ENCODE results near the genes DPYSL5 and DNAJC5G.

DNA sequence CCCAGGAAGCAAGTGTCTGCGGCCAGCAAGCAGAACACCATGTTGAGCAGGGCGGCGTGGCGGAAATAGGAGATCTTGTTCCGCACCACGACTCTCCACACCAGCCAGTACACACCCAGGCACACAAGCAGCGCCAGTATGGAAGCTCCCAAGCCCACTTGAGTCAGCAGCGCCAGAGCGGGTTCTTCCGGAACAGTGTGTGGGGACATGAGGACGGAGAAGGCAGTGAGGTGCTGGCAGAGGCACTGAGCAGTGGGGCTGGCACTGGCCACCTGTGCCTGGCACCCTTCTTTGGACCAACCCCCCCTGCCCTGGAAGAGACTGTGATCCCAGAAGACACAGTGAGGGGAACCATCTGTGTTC, 34.7 kb upstream of the SELENOI start:
- RRBS, result no CpG with 5 or more reads among the region's 11 CpGs
CAGE:
- cytosol, long polyA plus RNA, result no peak
- long polyA plus RNA, result no peak
- nucleus, long polyA plus RNA, result no peak

DNA sequence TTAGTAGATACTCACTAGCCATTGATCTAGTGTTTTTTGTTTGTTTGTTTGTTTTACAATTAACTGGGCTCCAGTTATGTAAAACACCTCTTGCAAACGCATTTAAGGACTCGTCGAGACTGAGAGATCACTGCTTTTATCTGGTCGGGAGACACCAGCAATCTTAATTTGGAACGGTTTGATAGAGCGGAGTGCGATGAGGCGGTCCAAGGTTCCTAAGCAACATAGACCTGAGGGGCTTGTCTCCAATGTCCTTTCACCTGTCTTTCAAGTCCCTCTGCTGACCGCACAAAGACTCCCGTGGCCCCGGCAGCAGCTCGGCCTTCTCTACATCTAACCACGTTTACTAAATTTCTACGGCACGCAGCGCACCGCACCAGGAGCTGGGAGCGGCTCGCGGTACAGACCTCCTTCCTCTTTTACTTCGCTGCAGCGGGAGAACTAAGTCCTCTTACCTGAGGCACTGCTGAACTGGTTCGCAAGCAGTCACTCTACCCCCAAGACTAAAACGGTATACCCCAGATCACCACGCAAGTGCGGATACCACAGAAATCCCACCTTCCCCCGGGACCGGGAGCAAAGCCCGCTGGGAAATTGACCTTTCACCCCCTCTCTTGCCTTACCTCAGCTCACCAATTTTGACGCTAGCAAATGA, 560 bp upstream of the SELENOI start:
- RRBS, result no CpG with 5 or more reads among the region's 30 CpGs
CAGE:
- cytosol, long polyA plus RNA, result start-site peak on the minus strand centred at position 567 of the sequence, 23 bp wide, 39 reads
- long polyA plus RNA, result start-site peak on the minus strand centred at position 538 of the sequence, 38 bp wide, 30 and 19 reads in 2 replicates
- nucleus, long polyA plus RNA, result start-site peak on the minus strand centred at position 562 of the sequence, 34 bp wide, 71 reads

DNA sequence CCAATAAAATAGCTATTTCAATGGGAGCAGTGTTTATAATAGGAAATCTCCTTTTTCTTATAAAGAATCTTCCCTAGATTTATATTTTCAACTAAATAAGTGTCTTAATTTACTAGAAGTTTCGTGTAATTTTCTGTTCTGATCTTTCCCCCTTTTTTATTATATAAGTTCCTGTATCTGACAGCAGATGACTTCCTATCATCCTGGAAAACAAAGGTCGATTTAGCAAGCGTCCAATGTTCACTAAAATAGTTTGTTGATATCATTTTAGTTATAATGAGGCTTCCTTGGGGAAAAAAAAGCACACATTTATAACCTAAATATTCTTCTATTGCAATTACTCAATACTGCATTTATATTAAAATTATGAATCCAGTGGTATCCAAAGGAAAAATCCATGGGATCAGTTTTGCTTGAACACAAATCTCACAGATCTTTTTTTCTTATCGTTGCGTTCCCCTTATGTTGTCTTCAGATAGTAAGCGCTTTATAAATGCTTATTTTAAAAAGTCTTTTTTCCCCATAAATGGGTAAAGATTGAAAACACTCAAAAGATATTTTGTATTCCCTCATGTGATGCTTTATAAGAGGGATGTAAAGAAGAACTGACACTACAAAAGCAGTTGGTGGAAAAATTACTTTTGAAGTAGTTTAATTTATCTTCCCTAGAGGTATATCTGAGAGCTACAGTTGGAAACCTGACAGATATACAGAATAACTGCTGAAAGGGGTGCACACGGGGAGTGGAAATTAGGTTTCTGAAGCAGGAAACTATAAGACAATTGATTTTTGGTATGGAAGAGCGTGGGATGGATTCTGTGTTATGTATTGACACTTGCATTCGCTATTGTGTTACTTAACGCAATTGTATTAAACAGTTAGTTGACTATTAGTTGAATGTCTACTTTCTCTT, 1.4 kb upstream of the ADGRF3 start:
- RRBS, result no CpG with 5 or more reads among the region's 10 CpGs
CAGE:
- cytosol, long polyA plus RNA, result no peak
- long polyA plus RNA, result no peak
- nucleus, long polyA plus RNA, result no peak

DNA sequence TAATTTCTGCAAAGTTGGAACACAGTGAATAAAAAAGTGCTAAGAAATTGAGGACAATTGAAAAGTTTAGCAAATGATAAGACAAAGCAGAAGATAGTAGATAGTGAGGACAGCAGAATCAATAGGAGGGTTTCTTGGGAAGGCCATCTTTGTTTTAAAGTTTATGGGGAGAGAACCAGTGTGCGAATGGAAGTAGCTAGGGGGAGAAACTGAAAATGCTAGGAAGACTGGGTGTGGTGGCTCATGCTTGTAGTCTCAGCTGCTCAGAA, 19.3 kb upstream of the DRC1 start:
- RRBS, result no CpG with 5 or more reads among the region's 1 CpG
CAGE:
- cytosol, long polyA plus RNA, result no peak
- long polyA plus RNA, result no peak
- nucleus, long polyA plus RNA, result no peak

GRCh38 chr2:26472644-26472955, 70.9 kb downstream of the DRC1 start:
- RRBS, result no CpG with 5 or more reads among the region's 7 CpGs
CAGE:
- cytosol, long polyA plus RNA, result no peak
- long polyA plus RNA, result no peak
- nucleus, long polyA plus RNA, result no peak

- RRBS, result no CpG with 5 or more reads among the region's 7 CpGs
CAGE:
- cytosol, long polyA plus RNA, result no peak
- long polyA plus RNA, result no peak
- nucleus, long polyA plus RNA, result no peak
These were observed 36.4 kb downstream of the FAM166C start for GRCh38 chr2:26598684-26599344.

- RRBS, result no CpG with 5 or more reads among the region's 6 CpGs
CAGE:
- cytosol, long polyA plus RNA, result no peak
- long polyA plus RNA, result no peak
- nucleus, long polyA plus RNA, result no peak
These were observed 3.6 kb downstream of the KCNK3 start for GRCh38 chr2:26695869-26696843.

DNA sequence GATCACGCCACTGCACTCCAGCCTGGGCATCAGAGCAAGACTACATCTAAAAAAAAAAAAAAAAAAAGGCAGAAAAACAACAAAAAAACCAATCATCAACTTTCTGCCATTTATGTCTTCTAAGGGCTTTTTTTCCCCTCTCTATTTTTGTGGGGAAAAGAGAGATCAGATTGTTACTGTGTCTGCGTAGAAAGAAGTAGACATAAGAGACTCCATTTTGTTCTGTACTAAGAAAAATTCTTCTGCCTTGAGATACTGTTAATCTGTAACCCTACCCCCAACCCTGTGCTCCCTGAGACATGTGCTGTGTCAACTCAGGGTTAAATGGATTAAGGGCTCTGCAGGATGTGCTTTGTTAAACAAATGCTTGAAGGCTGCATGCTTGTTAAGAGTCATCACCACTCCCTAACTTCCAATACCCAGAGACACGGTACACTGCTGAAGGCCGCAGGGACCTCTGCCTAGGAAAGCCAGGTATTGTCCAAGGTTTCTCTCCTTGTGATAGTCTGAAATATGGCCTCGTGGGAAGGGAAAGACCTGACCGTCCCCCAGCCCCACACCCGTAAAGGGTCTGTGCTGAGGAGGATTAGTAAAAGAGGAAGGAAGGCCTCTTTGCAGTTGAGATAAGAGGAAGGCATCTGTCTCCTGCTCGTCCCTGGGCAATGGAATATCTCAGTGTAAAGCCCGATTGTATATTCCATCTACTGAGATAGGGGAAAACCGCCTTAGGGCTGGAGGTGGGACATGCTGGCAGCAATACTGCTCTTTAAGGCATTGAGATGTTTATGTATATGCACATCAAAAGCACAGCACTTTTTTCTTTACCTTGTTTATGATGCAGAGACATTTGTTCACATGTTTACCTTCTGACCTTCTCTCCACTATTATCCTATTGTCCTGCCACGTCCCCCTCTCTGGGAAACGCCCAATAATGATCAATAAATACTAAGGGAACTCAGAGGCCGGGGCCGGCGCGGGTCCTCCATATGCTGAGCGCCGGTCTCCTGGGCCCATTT, 14.1 kb upstream of the SLC35F6 start:
- RRBS, result no CpG with 5 or more reads among the region's 18 CpGs
CAGE:
- cytosol, long polyA plus RNA, result no peak
- long polyA plus RNA, result no peak
- nucleus, long polyA plus RNA, result no peak

- RRBS, result no CpG with 5 or more reads among the region's 3 CpGs
CAGE:
- cytosol, long polyA plus RNA, result no peak
- long polyA plus RNA, result no peak
- nucleus, long polyA plus RNA, result no peak
These were observed 7.3 kb downstream of the SLC35F6 start for GRCh38 chr2:26771281-26771948.

DNA sequence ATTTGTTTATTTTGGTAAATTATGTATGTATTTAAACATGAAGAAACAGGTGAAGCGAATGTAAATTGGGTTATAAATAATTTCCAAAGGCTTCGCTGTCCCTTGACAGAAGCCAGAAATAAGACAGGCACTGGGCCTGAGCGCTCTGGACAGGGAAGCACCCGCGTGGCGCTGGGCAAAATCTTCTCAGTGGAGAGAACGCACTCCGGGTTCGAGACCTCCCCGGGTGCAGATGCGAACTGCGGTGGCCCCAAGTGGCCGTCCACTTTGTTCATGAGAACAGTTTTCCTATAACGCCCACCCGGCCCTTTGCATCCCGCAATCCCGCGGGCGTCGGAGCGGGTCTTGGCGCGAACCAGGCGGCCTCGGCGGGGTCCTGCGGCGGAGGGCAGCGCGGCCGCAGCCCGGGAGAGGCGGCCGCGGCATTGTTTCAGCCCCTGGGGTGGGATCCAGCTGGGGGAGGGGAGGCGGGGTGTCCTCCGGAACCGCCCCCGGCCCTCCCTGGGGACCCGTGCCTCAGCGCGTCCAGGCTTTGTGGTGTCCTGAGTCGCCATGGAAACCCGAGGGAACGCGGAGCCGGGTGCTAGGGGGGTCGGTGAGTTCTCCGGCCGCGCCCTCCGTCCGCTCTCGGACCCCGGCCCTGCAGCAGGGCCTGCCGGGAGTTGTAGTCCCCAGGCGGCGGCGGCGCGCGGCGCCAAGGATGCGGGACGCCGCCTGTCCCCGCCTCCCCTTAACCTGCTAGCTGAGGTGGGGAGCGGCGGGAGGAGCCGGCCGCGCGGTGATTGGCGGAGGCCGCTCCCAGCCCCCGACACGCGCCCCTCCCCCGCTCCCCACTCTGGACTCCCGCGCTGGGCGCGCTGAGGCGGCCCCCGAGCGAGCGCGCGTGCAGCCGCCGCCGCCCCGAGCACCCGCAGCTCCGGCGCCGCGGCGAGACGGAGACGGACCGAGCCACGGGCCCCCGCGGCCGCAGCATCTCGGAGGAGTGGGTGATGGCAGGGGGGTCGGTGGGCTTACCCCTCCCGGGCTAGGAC, at the start of gene DPYSL5:
Gene DPYSL5 (plus strand): TSS at position 860 of the 1,031 bp plus-strand sequence.
- RRBS, result 1% methylated on average over 41 of the region's 109 CpGs
CAGE:
- cytosol, long polyA plus RNA, result no peak
- long polyA plus RNA, result no peak
- nucleus, long polyA plus RNA, result no peak

DNA sequence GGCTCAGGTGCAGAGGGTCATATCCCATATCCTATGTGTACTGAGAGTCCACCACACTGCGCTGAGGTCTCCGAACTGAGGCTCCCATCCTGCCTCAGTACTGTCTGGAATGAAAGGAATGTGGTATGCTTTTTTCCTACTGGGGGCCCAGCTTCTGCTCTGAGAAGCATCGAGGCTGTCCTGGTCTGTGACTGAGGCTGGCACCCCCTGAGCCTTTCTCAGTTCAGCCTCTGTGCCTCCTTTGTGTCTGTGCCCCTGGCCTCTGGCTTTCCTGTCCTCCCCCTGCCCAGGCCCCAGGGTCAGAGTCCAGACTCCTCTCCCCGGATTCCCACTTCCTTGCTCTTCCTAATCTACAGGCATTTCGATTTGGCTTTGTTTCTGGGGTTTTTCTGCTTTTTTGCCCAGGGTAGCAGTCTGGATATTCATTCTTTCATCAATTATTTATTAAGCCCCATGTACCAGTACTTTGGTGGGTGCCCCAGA, 45.0 kb upstream of the MAPRE3 start:
- RRBS, result no CpG with 5 or more reads among the region's 5 CpGs
CAGE:
- cytosol, long polyA plus RNA, result no peak
- long polyA plus RNA, result no peak
- nucleus, long polyA plus RNA, result no peak

- RRBS, result no CpG with 5 or more reads among the region's 4 CpGs
CAGE:
- cytosol, long polyA plus RNA, result no peak
- long polyA plus RNA, result no peak
- nucleus, long polyA plus RNA, result no peak
These were observed 10.6 kb downstream of the MAPRE3 start for GRCh38 chr2:26980984-26981442.

GRCh38 chr2:27023096-27023566, 9.6 kb upstream of the TMEM214 start:
- RRBS, result no CpG with 5 or more reads among the region's 5 CpGs
CAGE:
- cytosol, long polyA plus RNA, result no peak
- long polyA plus RNA, result no peak
- nucleus, long polyA plus RNA, result no peak

GRCh38 chr2:27069571-27069959, 1.9 kb downstream of the OST4 start:
- RRBS, result 94% methylated on average over 5 of the region's 6 CpGs
CAGE:
- cytosol, long polyA plus RNA, result no peak
- long polyA plus RNA, result no peak
- nucleus, long polyA plus RNA, result no peak

- RRBS, result no CpG with 5 or more reads among the region's 6 CpGs
CAGE:
- cytosol, long polyA plus RNA, result no peak
- long polyA plus RNA, result no peak
- nucleus, long polyA plus RNA, result start-site peak on the minus strand at chr2:27070531-27070537, 47 reads
These were observed 1.1 kb downstream of the OST4 start for GRCh38 chr2:27070244-27070956.

DNA sequence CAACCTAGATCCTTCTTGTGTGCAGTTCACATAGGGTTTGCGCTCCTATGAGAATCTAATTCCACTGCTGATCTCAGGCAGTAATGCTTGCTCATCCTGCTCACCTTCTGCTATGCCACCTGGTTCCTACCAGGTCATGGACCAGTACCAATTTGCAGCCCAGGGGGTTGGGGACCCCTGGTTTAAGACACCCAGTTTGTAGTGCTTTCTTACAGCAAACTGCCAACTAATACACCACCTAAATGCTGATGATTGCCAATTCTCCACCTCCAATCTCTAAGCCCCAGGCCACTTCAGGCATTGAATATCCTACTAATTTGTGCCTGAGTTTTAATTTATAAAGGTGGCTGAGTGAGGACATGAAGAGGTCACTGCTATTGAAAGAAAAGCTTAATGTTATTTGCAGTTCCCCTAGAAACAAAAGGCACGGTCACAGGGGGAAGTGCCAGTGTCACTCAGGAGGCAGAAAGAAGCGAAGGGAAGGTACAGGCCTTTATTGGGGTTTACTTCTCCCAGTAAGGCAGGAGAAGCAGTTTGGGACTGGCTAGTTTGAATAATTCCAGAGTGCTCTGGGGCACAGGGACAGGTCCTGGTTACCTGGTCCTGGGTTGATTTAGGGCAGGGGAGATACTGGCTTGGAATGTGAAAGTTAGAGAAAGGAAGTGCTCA, 1.8 kb upstream of the ABHD1 start:
- RRBS, result no CpG with 5 or more reads among the region's 3 CpGs
CAGE:
- cytosol, long polyA plus RNA, result no peak
- long polyA plus RNA, result no peak
- nucleus, long polyA plus RNA, result no peak

DNA sequence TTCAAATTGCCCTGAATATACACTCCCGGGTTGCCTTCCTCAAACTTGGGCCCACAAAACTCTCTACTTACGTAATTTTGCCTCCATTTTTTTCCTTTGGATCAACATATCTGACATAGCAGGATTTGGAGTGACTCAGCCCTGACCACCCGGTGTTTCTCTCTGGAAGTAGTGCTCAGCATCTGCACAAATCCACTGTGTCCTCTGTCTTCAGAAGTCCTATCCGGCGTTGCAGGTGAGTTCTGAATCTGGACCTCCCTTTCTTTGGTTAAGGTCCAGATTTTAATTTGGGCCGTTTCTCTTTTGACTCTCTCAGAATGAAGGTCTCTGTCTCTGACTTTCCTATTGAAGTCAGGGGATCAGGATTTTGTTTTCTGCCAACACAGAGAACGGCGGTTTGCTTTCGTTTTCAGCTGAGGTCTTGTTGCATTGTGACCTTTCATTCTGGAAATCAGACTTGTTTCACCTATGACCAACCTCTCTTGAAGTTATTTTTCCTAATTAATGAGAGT, 13.5 kb downstream of the TCF23 start:
- RRBS, result 100% methylated on average over 1 of the region's 9 CpGs
CAGE:
- cytosol, long polyA plus RNA, result no peak
- long polyA plus RNA, result no peak
- nucleus, long polyA plus RNA, result no peak

GRCh38 chr2:27198911-27199504, 12.8 kb upstream of the ATRAID start:
- RRBS, result no CpG with 5 or more reads among the region's 5 CpGs
CAGE:
- cytosol, long polyA plus RNA, result no peak
- long polyA plus RNA, result no peak
- nucleus, long polyA plus RNA, result no peak

DNA sequence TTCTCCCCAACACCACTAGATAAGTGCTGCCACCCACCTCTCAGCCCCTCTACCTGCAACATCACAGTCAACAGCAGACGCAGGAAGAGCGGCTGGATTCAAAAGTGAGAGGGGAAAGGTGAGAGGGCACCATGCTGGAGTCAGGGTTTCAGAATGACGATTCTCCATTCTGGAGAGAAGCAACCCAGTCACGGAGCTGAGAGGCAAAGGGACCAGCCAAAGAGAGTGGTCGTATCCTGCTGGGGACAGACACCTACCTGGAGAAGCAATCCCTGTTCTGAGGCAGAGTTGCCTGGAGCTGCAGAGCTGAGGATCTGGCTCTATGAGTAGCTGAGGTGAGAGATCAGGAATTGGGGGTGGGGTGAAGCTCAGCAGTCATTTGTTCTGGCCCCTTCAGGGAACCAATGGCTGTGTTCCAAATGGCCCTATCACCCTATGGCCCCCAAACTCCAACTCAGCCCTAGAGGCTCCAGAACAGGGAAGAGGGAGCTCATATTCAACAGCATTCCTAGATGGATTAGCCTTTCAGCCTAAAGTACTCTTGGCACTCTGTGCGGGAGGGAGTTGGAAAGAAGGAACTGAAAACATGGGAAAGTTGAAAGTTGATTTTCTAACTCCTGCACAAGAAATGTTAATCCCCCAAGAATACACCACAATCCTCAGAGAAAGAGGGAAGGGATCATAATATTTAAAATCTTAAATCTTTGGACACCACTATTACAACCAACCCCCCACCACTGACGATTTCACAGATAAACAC, 3.3 kb upstream of the ATRAID start:
- RRBS, result no CpG with 5 or more reads among the region's 7 CpGs
CAGE:
- cytosol, long polyA plus RNA, result no peak
- long polyA plus RNA, result no peak
- nucleus, long polyA plus RNA, result no peak

GRCh38 chr2:27274920-27275595, at the start of gene DNAJC5G:
Gene DNAJC5G, plus strand, starts transcription at chr2:27275433.
- RRBS, result 82% methylated on average over 7 of the region's 28 CpGs
CAGE:
- cytosol, long polyA plus RNA, result no peak
- long polyA plus RNA, result no peak
- nucleus, long polyA plus RNA, result no peak

All from H1 (cell line).